Tongue (tissue), 2 donors: ENCODE measurements around the gene FYN.

DNA sequence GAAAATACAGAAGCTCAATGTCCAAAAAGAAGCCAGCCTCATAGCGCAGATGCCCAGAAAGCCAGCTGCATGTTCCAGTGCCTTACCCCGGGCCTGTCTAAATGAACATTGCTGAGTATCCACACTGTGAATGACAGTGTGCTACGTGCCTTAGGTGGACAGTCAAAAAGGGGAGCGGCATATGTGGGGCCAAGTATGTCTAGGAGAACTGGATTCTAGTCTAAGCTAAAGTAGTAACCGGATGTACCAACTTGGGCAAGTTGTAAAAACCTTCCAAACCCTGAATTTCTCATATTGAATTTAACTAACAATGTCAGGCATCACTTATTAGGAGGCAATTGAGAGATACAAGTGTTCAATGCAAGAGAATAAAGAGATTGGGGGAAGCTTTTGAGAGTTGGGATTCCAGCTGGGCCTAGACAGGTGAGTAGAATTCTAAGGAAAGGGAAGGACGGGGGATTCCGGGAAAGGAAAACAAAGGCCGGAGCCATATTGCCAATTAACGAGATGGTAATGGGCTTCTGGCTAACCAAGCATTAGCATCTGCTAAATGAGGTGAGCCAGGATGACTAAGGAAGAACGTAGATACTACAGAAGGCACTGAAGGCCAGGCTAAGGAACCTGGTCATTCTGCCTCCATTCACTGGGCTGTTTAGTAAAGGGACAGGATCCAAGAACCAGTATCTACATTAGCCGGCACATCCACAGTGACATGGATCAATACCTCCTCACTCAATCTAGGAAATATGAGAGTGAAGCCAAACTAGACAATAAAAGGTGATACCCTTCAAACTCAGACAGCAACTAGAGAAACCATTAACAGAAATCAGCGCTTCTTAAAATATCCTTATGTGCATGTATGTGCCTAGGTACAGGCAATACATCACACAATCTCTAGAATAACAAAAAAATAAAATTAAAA is 10.6 kb downstream of the FYN start:
- RAMPAGE, long total RNA, result no peak

- RAMPAGE, long total RNA, result no peak
These were observed at the start of gene FYN for GRCh38 chr6:111872831-111874028. Gene FYN, minus strand, starts transcription at chr6:111873452.

DNA sequence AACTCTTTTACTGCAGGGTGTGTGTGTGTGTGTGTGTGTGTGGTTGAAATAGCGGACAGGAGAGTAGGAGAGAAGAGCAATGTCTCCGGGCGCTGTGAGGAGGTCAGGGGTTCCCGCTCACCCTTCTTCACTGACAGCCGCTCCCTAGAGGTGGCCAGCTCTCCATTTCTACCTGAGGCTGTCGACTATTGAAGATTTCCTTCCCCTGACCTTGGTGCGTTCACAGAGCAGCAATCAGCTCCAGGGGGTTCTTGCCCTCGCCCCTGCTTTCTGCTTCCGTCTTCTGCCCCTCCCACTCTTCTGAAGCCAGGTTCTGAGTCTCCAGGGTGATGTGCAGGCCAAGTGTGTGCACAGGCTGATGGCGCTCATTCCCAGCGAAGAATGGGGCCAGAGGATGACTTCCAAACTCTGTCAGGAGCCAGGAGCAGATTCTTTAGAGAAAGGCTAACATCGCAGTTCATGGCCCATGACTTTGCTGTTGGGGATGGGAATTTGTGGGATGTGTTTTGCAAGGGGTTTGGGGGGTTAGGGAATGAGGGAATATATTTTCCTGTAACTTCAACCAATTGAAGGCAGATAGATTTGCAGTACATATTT is 56.2 kb upstream of the CCN6 start:
- RAMPAGE, long total RNA, result no peak

DNA sequence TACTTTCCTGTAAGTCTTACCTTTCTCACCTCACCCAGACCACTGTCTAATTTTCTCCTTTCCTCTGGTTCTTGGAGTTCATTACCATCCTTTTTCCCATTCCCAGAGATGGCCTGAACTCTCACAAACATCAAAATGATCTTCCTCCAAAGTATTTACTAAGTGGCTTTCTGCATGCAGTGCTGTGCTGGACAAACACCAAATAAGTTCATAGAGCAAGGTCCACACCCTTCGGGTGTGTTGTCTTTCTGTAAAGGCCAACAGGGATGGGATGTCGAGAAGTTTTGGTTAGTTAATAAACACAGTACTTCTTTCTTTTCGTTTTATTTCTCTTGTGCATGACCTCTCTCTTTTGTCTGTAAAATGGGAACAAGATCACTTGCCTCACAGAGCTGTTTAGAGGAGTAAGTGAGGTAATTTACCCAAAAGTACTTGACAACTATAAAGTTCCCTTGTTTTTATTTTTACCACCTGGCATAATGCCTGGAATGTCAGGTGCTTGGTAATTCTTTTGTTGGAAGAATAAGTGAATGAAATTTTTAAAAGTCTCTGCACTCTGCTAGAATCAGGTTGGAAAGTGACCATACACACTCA is 22.9 kb upstream of the CCN6 start:
- RAMPAGE, long total RNA, result no peak

DNA sequence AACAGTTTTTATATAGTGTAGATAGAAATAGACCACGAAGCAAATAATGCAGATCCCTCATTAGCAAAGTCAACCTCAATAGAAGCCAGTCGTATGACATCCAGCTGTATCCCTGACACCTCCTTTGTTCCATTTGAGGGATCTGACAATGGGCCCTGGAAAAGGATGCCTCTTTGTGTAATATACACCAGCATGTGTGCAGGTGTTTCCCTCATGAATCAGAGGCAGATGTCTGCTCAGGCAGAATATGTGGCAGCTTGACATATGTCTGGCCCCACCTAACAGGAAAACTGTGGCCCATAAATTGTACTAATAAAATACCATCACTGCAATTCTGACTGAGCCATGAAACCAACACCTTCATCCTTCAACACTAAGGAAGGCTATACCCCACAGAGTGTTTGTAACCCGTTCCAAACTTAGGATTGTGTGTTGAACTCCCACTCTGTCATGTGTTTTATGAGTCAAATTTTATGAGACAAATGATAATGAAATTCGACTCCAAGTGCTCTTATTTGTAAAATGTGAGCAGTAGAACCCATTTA is 22.8 kb downstream of the LAMA4 start:
- RAMPAGE, long total RNA, result no peak

- RAMPAGE, long total RNA, result no peak
These were observed 525 bp upstream of the LAMA4 start for GRCh38 chr6:112254936-112255248.

DNA sequence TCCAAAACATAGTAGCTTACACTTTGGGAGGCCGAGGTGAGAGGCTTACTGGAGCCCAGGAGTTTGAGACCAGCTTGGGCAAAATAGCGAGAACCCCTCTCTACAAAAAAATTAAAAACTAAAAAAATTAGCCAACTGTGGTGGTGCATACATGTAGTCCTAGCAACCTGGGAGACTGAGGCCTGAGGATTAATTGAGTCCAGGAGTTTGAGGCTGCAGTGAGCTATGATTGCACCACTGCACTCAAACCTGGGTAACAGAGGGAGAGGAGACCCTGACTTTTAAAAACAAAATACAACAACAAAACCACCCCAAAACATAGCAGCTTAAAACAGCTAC is 49.5 kb downstream of the MARCKS start:
- RAMPAGE, long total RNA, result no peak

DNA sequence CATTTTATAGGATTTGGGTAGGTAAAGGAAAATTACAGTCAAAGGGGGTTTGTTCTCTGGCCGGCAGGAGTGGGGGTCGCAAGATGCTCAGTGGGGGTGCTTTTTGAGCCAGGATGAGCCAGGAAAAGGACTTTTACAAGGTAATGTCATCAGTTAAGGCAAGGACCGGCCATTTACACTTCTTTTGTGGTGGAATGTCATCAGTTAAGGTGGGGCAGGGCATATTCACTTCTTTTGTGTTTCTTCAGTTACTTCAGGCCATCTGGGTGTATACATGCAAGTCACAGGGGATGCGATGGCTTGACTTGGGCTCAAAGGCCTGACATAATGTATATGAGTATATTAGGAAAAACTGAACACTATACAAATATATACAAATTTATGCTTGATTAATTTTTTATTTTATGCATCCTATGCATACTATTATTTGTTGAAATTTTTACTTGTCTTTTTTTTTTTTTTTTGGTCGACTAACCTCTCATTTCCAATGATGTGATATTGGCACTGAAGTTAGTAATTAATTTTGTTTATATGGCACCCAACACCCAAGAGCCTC is 85.2 kb upstream of the HS3ST5 start:
- RAMPAGE, long total RNA, result no peak

- RAMPAGE, long total RNA, result no peak
These were observed 112.7 kb downstream of the FRK start for GRCh38 chr6:115947976-115948495.

GRCh38 chr6:116101780-116102180 is 1.1 kb downstream of the NT5DC1 start:
- RAMPAGE, long total RNA, result no peak

GRCh38 chr6:116236597-116237213 is 17.2 kb downstream of the TSPYL4 start:
- RAMPAGE, long total RNA, result no peak

- RAMPAGE, long total RNA, result no peak
These were observed 3.2 kb downstream of the TSPYL1 start for GRCh38 chr6:116276573-116276888.

DNA sequence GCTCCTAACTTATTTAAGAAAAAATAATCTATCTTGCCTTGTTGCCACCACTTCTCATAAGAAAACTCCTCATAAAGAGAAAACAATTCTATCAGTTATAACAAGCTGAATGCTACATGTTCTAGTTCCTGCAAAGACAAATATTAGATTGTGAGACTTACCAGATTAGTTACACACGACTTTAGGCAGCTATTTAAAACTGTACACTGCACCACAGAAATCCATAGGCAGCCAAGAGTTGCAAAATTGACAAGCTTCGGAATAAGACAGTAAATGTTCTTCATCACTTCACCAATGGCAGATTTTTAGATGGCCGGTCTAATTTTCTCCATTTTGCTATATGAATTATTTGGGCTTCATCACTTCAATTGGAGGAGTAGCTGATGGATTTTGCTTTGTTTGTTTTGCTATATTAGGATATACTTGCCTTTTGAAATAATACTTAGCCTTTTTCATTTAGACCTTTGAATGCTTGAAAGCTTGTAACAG is 325 bp downstream of the ROS1 start:
- RAMPAGE, long total RNA, result no peak

GRCh38 chr6:117531211-117531865 is 48.9 kb downstream of the DCBLD1 start:
- RAMPAGE, long total RNA, result no peak

- RAMPAGE, long total RNA, result no peak
These were observed 53.5 kb downstream of the GOPC start for GRCh38 chr6:117548782-117549279.

- RAMPAGE, long total RNA, result no peak
These were observed 13.6 kb upstream of the GOPC start for GRCh38 chr6:117615795-117616455.

DNA sequence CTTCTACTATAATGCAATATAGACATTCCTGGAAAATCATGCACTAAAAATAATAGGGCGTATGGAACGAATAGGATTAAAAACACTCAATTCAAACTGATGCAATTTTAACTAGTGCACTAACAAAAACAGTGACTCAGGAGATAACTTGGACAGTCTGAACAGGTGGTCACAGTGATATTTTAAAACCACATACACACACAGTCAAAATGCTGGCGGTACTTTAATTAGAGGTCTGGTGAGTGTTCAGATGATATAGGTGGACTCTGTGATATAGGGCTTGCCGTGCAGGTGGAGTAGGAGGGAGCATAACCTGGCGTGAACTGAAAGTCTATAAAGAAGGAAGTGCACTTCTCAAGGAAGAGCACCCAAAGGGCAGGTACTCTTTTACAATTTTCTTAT is 42.0 kb upstream of the PLN start:
- RAMPAGE, long total RNA, result no peak

DNA sequence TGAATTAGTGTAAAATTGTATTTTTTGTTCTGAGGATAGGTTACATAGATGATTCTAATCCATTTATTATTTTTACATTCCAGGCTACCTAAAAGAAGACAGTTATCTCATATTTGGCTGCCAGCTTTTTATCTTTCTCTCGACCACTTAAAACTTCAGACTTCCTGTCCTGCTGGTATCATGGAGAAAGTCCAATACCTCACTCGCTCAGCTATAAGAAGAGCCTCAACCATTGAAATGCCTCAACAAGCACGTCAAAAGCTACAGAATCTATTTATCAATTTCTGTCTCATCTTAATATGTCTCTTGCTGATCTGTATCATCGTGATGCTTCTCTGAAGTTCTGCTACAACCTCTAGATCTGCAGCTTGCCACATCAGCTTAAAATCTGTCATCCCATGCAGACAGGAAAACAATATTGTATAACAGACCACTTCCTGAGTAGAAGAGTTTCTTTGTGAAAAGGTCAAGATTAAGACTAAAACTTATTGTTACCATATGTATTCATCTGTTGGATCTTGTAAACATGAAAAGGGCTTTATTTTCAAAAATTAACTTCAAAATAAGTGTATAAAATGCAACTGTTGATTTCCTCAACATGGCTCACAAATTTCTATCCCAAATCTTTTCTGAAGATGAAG is 10.8 kb downstream of the PLN start:
- RAMPAGE, long total RNA, result no peak

- RAMPAGE, long total RNA, result no peak
These were observed 56.6 kb upstream of the CEP85L start for GRCh38 chr6:118707996-118708330.

GRCh38 chr6:118719798-118720153 is 68.4 kb upstream of the CEP85L start:
- RAMPAGE, long total RNA, result no peak